Vein endothelial cell (primary cell): ENCODE measurements around the genes PPM1J and TAFA3.

DNA sequence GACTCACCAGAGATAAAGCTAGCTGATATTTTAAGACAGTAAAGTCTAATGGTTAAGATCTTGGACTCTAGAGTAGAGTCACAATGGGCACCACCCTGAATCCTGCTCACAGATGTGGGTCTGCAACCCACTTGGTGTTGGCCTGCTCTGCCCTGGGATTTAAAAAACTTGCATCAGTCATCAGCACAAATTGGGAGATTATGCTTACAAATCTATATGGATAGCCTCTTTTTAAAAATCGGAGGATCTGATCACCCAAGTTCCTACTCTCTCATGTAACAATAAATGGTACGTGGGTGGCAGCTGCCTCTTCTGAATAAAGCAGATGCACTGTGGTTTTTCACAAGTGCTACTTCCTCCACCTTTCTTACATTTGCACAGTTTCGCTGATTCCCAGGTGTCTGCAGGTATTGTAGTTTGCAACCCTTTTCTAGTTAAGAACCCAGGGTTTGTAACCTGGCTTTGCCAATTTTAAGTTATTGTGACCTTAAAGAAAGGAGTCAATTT lies 29.9 kb upstream of the KCNA2 start:
- CAGE, long polyA plus RNA = no peak

DNA sequence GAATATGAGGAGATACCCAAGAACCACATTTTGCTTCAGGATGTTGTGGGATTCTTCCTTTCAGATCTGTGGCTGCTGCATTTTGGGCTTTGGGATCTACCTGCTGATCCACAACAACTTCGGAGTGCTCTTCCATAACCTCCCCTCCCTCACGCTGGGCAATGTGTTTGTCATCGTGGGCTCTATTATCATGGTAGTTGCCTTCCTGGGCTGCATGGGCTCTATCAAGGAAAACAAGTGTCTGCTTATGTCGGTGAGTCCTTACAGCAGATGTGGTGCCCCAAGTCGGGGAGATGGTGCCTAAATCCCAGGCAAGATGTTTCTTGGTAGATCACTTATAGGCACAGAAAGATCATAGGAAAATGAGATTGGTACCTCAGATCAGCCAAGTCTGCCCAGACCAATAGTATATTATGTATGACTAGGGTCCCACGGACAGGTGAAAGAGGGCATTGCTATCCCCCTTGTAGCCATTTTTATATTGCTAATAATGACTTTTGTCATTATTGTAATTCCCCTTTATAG lies 19.4 kb downstream of the CD53 start:
- CAGE, long polyA plus RNA = no peak

DNA sequence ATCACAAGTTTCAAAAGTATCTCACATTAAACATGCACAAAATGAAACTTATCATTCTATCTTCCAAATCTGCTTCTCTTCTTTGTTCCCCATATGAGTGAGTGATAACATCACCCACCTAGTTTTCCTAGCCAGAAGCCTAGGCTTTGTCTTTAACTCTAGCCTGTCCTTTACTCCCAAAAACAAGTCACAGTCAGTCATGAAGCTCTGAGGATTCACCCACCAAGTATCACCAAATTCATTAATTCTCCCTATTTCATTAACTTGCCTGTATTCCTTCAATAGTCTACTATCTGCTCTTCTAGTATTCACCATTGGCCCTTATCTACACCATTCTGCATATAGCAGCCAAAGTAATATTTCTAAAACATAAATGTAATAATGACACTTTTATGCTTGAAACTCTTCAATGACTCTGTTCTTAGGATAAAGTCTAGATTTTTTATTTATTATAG lies 28.9 kb downstream of the CD53 start:
- CAGE, long polyA plus RNA = no peak

DNA sequence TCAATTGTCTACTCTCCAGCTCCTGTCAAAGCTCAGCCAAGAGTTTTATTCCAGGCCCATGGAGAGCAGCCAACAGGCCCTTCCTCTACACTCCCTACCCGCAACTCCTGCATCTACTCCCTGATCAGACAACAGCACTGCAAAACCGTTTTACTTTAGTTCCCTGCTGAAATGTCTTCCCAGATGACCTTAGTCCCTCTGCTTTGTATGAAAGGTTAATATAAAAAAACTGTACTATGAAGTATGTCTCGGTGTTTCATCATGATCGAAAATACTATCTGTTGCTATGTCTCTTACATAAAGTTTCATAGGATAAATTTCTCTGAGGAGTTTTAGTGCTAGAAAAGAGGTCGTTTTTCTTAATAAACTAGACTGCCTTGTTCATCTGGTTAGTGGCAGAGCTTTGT lies 6.7 kb upstream of the ADORA3 start:
- CAGE, long polyA plus RNA = no peak

DNA sequence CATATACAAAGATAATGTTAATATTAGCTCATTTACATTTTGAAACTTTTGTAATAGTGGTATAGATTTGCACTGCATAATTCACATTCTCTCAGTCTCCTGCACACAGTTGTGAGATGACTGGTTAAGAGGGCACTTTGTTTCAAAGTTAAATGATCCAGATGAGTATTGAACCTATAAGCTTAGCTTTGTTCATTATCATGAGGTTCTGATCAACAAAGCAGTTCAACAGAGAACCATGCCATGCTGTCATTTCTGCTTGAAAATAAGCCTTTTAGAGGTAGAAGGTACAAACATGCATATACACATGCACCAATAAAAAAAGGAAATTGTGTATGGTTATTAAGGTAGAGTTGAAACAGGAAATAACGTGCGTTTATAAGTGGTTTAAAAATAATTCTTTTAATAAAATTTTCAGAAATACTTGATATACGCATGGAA lies 4.8 kb downstream of the RAP1A start:
- CAGE, long polyA plus RNA = no peak

DNA sequence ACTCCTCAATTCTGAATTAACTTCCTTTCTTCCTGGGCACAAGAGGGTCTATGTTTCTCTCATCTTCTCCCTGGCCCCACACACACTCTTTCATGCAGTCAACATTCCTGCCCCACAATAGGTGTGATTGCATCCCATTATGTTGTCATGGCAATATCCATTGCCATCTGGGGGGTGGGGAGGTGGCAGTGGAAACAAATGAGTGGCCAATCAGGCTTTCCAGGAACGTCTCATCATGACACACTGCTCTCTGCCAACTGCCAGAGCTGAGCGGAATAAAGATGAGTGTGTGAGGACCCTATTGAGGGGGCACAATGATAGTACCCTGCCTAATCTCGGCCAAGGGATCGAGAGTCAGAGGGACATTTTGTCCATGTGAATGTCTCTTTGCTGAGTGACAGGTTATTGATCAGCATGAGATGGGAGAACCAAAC lies 80.4 kb downstream of the KCND3 start:
- CAGE, long polyA plus RNA = no peak

- CAGE, long polyA plus RNA = no peak
Observed at GRCh38 chr1:111988812-111989592, 466 bp downstream of the KCND3 start.

- CAGE, long polyA plus RNA = no peak
Observed at GRCh38 chr1:112069581-112070110, 80.2 kb upstream of the KCND3 start.

DNA sequence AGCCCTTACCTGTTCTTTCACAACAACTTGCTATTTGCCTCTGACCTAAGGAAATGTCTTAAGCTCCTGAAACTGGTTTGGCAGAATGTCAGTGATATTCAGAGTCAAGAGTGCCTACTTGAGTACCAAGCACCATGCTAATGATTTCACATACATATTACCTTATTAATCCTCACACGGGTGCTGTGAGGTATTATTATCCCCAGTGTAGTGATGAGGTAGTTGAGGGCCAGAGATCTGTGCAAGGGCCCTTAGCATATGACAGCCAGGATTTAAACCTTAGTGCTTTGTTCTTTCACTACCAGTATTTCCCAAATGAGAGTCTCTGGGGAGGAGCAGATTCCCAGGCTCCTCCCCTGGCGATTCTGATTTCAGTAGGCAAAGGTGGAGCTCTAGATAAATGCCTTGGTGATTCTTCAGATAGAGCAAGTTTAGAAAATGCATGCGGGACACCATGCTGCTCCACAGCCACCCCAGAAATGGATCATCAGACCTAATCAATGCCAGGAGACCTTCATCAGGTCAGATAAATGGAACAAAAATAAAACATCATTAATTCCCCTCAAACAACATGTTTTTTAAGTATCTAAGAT lies 47.4 kb upstream of the WNT2B start:
- CAGE, long polyA plus RNA = no peak

- CAGE, long polyA plus RNA = no peak
Observed at GRCh38 chr1:112464336-112465067, 44.3 kb upstream of the WNT2B start.

GRCh38 chr1:112503871-112504517 lies 4.8 kb upstream of the WNT2B start:
- CAGE, long polyA plus RNA = no peak

- CAGE, long polyA plus RNA = no peak
Observed at GRCh38 chr1:112676196-112676575, 1.7 kb downstream of the MOV10 start.

GRCh38 chr1:112702291-112703135 lies 4.4 kb downstream of the RHOC start:
- CAGE, long polyA plus RNA = no peak

GRCh38 chr1:112714906-112716007 lies at the start of gene PPM1J:
TSS of gene PPM1J (minus strand) at chr1:112715332.
- CAGE, long polyA plus RNA = no peak

GRCh38 chr1:112718510-112719155 lies at the start of gene TAFA3:
TSS of gene TAFA3 (plus strand) at chr1:112718905.
- CAGE, long polyA plus RNA = no peak

GRCh38 chr1:112852149-112852669 lies 103.8 kb downstream of the SLC16A1 start:
- CAGE, long polyA plus RNA = no peak

- CAGE, long polyA plus RNA = no peak
Observed at GRCh38 chr1:112867520-112867719, 88.6 kb downstream of the SLC16A1 start.

GRCh38 chr1:112983204-112983671 lies 27.2 kb upstream of the SLC16A1 start:
- CAGE, long polyA plus RNA = no peak

- CAGE, long polyA plus RNA = no peak
Observed at GRCh38 chr1:113059047-113059481, 13.9 kb upstream of the LRIG2 start.

GRCh38 chr1:113205886-113206430 lies 133.0 kb downstream of the LRIG2 start:
- CAGE, long polyA plus RNA = no peak